Kidney epithelial cell (primary cell): ENCODE measurements around a stretch of chr3.

DNA sequence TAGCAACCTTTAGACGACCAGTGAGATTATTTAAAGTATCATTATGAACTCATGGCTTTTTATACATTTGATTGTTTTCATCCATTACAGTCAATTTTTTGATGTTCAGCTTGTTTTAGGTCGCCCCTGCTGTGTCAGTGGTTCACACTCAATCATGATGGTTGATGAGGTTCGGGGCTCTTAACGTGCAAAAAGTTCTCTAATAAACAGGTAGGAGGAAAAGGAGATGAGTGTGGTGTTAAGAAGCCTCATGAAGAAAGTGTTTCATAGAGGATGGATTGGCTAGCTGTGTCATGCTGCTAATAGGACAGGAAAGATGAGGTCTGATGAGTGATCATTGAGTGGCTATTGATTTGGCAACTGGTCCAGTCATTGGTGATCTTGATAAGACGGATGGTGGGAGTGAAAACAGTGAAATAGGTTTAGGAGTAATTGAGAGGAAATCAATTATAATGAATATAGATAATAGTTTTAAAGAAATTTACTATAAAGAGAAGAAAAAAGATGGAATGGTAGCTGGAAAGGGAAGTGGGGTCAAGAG, 42.2 kb downstream of the OXNAD1 start:
- RAMPAGE, long total RNA: no peak
- RRBS: no CpG with 5 or more reads among the region's 5 CpGs

DNA sequence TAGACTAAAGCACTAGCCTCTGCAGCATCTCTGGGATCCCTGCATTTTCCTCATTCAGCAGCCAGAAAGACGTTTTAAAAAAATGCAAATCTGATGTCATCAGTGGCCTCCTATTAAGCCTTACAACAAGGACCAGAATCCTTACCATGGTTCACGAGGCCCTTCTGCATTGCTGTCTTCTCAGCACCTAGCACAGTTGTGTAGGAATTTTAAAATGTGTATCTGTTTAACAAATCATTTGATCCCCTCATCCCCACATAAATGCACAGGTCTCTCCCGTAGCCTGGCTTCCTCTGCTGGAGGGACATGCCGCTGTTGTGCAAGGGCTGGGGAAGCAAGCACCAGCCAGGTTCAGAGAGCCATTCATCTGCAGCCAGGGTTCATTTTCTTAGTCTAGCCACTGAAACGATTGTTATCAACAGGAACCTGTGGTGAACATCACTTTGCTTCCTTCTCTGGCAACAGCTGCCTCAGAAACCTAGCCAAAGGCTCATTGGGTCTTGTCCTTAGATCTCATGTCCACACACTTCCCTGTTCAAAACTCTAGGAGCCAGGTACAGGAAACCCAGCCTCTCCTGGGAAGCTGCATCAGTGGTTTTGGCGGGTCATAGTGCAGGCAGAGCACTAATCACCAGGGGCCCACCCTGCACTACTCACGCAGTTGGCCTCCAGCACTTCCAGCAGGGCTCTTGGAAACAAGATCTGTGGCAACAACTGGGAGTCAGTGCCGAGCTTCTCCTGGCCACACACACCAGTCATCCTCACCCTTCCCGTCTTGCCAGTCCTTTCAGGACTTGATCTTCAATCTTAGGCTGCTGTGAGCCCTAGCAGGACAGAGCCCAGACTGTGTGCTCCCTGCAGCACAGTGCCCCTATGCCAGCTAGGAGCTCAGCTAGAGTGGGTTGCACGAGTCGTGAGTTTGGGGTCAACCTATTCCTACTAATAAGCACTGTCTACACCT, 47.0 kb downstream of the OXNAD1 start:
- RAMPAGE, long total RNA: no peak
- RRBS: no CpG with 5 or more reads among the region's 11 CpGs

DNA sequence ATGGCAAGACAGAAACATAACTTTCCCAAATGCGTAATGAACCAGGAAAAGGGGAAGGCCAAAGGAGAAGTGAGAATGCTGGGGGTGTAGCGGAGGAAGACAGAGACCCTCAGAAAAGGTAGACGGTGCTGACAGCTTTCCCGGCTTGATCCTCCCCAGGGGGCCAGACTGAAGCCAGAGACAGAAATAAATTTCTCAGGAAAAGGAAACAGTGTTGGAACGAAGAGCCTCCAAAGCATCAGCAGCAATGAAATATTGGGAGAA, 107.6 kb downstream of the OXNAD1 start:
- RAMPAGE, long total RNA: no peak
- RRBS: no CpG with 5 or more reads among the region's 5 CpGs

- RAMPAGE, long total RNA: no peak
- RRBS: 2% methylated on average over 8 of the region's 48 CpGs
Measured at GRCh38 chr3:16512647-16513400, 675 bp downstream of the RFTN1 start.

- RAMPAGE, long total RNA: no peak
- RRBS: no CpG with 5 or more reads among the region's 7 CpGs
Measured at GRCh38 chr3:16550769-16551514, 37.4 kb upstream of the RFTN1 start.

DNA sequence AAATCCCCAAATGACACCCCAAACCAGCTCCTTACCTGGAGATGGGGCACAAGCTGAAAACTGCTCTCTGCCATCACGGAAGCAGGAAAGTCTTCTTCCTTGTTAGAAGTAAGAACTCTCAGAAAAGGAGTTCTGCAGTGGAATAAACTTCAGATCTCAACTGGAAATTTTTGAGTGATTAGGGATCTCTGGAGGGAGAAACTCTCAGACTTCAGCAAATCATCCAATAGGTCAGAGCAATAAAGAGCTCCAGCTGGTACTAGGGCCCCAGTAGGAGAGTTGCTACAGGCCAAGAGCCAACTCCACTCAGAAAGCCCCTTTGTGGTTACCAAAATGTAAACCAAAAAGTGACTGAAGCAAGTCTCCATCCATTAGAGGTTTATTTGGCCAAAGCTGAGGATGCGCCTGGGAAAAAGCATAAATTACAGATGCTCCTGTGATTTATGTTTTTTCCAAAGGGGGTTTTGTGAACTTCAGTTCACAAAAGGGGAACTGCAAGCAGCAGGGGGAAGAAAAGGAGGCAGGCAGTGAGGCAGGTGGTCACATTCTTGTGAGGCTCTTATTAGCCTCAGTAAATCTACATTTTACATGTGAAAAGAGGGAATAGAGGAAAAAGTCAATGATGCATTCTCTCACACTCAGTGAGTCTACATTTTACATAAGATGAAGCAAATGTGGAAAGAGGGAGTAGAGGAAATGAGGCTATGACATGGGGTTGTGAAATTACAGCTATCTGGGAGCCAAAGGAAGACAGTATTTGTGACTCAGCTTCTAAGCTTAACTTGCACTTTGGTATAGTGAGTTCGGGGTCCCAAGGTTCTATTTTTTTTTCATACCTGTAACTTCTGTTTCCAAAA, 92.3 kb upstream of the DAZL start:
- RAMPAGE, long total RNA: no peak
- RRBS: no CpG with 5 or more reads among the region's 3 CpGs

GRCh38 chr3:16900738-16901501, 16.2 kb downstream of the PLCL2 start:
- RAMPAGE, long total RNA: no peak
- RRBS: no CpG with 5 or more reads among the region's 4 CpGs

DNA sequence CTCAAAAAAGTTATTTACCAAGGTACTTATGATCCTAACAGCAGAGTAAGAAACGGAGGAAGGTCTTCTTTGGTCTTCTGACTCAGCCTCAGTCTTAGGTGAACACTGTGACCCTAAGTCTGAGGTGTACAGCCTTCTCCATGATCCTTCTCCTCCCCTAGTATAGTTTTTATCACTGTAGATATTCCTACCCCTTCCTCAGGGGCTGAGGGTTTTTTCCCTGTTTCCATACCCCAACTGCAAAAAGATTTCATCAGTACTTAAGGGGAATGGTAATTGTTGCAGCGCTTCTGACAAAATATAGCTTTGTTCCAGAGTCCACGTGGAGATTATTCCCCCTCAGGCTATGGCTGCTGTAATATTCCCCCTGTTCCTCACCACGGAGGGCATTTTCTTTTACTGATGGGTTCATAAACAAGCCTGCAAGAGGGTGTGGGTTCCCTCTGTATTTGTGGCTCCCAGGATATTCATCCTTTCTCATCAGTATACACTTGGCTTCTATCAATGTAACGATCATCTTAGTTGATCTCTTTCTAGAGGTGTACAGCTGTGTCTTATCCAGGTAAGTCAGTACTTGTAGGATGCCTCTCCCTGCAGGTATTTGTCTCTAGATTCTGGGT, 284.3 kb downstream of the TBC1D5 start:
- RAMPAGE, long total RNA: no peak
- RRBS: no CpG with 5 or more reads among the region's 5 CpGs

GRCh38 chr3:17486024-17486909, 256.2 kb downstream of the TBC1D5 start:
- RAMPAGE, long total RNA: no peak
- RRBS: no CpG with 5 or more reads among the region's 5 CpGs

DNA sequence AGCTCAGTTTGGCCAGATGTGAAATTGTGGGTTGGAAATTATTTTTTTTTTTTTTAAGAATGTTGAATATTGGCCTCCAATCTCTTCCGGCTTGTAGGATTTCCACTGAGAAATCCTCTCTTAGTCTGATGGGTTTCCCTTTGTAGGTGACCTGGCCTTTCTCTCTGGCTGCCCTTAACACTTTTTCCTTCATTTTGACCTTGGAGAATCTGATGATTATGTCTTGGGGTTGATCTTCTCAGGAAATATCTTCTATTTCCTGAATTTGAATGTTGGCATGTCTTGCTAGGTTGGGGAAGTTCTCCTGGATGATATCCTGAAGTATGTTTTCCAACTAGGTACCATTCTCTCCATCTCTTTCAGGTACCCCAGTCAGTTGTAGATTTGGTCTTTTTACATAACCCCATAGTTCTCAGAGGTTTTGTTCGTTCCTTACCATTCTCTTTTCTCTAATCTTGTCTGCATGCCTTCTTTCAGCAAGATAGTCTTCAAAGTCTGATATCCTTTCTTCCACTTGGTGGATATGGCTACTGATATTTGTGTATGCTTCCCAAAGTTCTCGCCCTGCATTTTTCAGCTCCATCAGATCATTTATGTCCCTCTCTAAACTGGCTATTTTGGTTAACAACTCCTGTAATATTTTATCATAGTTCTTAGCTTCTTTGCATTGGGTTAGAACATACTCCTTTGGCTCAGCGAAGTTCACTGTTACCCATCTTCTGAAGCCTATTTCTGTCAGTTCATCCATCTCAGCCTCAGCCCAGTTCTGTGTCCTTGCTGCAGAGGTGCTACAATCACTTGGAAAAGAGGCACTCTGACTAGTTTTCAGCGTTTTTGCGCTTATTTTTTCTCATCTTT, 249.0 kb downstream of the TBC1D5 start:
- RAMPAGE, long total RNA: no peak
- RRBS: no CpG with 5 or more reads among the region's 6 CpGs

DNA sequence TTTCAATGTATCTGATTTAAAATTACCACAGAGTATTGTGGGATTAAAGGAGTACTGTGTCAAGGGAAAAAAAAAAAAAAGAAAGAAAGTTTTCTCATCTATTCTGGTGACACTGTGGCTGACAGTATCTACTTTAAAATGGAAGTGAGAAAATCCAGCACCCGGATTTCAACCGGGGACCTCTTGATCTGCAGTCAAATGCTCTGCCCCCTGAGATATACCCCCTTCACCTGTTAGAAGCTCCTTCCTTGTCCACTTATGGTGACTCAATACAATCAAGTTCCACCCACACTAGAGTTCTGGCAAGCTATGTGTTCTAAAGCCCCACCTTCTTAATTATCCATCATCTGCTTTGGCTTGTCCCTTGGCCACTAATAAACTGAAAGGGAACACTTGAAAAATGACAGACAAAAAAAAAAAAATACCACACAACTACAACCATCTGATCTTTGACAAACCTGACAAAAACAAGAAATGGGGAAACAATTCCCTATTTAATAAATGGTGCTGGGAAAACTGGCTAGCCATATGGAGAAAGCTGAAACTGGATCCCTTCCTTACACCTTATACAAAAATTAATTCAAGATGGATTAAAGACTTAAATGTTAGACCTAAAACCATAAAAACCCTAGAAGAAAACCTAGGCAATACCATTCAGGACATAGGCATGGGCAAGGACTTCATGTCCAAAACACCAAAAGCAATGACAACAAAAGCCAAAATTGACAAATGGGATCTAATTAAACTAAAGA, 42.5 kb downstream of the TBC1D5 start:
- RAMPAGE, long total RNA: no peak
- RRBS: no CpG with 5 or more reads among the region's 2 CpGs

DNA sequence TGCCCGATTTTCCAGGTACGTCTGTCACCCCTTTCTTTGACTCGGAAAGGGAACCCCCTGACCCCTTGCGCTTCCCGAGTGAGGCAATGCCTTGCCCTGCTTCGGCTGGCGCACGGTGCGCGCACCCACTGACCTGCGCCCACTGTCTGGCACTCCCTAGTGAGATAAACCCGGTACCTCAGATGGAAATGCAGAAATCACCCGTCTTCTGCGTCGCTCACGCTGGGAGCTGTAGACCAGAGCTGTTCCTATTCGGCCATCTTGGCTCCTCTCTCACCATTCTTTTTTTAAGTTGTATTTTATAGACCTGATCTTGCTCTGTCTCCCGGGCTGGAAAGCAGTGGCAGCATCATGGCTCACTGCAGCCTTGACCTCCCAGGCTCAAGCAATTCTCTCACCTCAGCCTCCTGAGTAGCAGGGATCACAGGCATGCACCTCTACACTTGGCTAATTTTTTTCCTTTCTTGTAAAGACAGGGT, 184.7 kb upstream of the KCNH8 start:
- RAMPAGE, long total RNA: no peak
- RRBS: no CpG with 5 or more reads among the region's 18 CpGs

- RAMPAGE, long total RNA: no peak
- RRBS: no CpG with 5 or more reads among the region's 3 CpGs
Measured at GRCh38 chr3:19103520-19103983, 44.8 kb upstream of the KCNH8 start.

DNA sequence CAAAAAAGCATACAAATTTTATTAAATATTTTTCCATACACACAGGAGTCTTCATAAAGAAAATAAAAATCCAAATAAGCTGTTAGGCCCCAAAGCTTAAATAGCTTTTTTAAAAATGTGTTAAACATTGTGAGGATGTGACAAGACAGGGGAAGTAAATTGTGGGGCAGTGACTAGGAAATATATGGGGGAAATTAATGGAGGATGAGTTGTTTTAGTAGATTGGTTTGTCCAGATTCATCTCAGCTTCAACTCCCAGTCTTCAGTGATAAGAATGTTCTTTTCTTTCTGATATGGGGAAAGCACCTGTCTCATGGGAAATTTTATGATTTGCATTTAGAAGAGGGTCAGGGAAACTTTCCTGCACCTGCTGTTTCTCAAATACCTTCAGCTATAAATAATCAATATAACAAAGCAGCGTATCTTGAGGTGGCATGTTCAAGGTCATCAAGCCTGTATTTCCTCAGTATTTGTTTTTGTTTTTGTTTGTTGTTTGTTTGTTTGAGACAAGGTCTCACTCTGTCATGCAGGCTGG, 213.9 kb downstream of the KCNH8 start:
- RAMPAGE, long total RNA: no peak
- RRBS: no CpG with 5 or more reads among the region's 1 CpG

GRCh38 chr3:19947610-19948362, 889 bp downstream of the RAB5A start:
- RAMPAGE, long total RNA: no peak
- RRBS: 2% methylated on average over 6 of the region's 26 CpGs

- RAMPAGE, long total RNA: no peak
- RRBS: no CpG with 5 or more reads among the region's 6 CpGs
Measured at GRCh38 chr3:20057070-20057941, 17.1 kb downstream of the KAT2B start.

DNA sequence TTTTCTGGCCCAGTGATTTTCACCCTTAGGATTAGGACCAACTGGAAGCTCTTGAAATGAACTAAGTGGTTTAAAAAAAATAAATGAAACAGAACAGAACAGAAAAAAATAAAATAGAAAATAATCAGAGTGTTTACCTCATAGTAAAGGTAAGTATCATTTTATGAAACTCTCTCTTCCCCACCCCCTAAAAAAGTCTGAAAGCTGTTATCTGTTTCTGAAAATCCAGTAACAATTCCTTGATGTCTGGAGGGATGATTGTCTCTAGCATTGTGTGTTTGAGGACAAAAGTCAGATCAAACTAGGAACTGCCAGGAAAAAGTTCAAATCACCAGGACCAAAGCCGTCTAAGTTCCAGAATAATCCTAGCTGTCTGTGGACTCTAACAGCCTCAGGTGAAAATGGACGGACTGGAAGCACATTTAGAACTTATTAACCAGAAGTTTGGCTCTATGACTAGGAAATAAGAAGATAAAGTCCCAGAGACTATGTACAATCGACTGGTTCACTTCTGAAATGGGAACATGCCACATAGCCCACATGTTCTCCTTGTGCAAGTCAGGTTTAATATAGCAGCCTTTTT, 50.5 kb upstream of the SGO1 start:
- RAMPAGE, long total RNA: no peak
- RRBS: no CpG with 5 or more reads among the region's 3 CpGs

DNA sequence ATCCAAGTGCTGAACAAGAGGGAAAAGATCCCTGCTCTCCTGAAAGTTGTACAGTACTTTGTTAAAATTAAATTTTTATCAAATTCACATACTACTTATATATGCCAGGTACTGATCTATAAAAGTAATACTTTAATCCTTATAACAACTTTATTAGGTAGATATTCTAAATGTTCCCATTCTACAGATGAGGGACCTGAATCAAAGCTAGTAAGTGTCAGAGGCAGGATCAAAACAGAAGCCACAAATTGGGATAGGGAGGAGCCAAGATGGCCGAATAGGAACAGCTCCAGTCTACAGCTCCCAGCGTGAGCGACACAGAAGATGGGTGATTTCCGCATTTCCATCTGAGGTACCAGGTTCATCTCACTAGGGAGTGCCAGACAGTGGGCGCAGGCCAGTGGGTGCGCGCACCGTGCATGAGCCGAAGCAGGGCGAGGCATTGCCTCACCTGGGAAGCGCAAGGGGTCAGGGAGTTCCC, 402.0 kb upstream of the UBE2E2 start:
- RAMPAGE, long total RNA: no peak
- RRBS: no CpG with 5 or more reads among the region's 11 CpGs

GRCh38 chr3:23112474-23112958, 90.6 kb upstream of the UBE2E2 start:
- RAMPAGE, long total RNA: no peak
- RRBS: no CpG with 5 or more reads among the region's 3 CpGs

DNA sequence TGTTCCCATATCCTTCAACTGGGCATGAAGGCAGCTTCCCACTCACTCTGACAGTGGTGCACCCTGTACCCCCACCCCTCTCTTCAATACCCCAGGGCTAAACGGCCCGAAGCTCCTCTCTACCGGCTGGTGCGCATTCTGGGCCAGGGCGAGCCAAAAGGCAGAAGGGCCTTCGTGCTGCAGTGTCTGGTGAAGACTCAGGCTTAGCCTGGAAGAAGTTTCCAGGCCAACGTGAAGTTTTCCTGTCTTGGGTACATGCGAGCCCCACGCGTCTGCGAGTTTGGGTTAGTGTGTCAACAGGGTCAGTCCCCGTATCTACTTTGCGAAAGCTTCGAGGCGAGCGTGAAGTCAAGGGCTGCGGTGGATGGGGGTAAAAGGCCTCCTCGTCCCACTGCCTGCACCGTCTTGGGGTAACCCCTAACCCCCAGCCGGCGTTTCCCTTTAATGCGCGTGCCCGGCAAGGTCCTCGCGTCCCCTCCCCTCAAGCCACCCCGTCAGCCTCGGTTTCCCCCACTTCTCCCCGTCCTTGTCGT, 759 bp upstream of the UBE2E2 start:
- RAMPAGE, long total RNA: no peak
- RRBS: no CpG with 5 or more reads among the region's 30 CpGs